Vermiform appendix (tissue), 1 donor: ENCODE results near the gene UNC45A.

DNA sequence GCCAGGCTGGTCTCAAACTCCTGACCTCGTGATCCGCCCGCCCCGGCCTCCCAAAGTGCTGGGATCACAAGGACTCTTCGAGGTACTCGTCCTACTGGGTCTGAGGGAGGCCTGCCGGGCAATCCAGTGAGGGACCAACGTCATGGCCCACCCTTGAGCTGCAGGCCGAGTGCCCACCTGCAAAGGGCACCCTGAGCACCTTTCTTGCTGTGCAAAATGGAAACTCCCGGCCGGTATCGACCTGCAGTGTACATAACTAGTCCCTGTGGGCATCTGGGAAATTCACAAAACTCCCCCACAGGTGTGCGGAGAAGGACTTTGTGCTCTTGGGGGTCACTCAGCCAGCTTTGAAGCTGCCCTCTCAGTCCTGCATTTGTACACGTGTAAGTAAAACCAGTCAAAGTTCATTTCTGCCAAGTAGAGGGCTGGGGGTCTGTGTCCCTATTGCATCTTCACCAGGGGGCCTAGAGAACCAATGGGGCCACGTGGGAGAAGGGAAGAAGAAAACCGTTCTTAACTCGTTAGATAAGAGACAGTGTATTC is 2.0 kb downstream of the ZNF710 start:
- PRO-cap: no peak

- PRO-cap: no peak
These were observed 3.0 kb downstream of the ZNF710 start for GRCh38 chr15:90004142-90004576.

GRCh38 chr15:90025724-90026361 is 24.7 kb downstream of the ZNF710 start:
- PRO-cap: no peak

- PRO-cap: no peak
These were observed 2.3 kb upstream of the IDH2 start for GRCh38 chr15:90104410-90105118.

- PRO-cap: no peak
These were observed 24.4 kb upstream of the IDH2 start for GRCh38 chr15:90126588-90127134.

GRCh38 chr15:90154929-90155546 is 46.1 kb upstream of the SEMA4B start:
- PRO-cap: no peak

DNA sequence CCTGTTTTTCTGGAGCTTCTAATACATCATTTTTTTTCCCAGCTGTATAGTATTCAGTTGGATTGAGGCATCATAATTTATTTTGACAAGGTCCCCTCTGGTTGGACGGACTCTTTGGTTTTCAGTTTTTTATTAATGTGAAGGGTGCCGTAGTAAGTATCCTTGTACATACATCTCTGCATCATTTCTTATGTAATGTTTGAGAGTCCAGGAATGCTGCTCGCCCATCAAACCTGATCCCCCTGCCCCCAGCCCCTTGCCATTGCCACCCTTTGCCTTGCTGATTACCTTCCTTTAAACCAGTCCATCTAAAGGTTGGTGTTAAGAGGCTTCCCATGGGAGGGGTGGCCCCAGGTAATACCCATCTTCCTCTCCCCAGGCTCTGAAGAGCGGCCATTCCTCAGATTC is 15.9 kb downstream of the SEMA4B start:
- PRO-cap: no peak

- PRO-cap: unidirectional peak, minus-strand start at chr15:90228204
These were observed 5.8 kb downstream of the CIB1 start for GRCh38 chr15:90227948-90228359.

DNA sequence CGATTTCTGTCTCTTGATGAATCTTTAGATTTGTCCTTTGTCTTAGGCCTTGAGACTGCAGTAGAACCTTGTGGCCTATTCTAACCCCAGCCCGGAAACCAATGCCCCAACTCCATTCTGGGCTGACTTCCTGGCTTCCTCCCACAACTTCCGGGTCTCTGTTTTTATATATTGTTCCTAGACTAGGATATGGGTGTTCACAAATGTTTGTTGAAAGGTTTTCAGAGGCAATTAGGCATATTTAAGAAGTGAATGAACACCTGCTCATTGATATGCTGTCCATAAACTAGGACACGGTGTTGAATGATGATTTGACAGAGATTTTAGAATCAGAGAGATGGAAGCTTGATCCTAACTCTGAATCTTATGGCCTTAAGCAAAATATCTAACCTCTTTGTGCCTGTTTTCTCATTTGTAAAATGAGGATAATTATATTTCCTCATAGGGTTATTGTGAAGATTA is 11.0 kb upstream of the IQGAP1 start:
- PRO-cap: no peak

- PRO-cap: no peak
These were observed 42.9 kb upstream of the CRTC3 start for GRCh38 chr15:90486764-90487234.

GRCh38 chr15:90539675-90540420 is 10.1 kb downstream of the CRTC3 start:
- PRO-cap: bidirectional peak, plus-strand start at chr15:90540098, minus-strand start at chr15:90539841

GRCh38 chr15:90558116-90558576 is 28.4 kb downstream of the CRTC3 start:
- PRO-cap: no peak

DNA sequence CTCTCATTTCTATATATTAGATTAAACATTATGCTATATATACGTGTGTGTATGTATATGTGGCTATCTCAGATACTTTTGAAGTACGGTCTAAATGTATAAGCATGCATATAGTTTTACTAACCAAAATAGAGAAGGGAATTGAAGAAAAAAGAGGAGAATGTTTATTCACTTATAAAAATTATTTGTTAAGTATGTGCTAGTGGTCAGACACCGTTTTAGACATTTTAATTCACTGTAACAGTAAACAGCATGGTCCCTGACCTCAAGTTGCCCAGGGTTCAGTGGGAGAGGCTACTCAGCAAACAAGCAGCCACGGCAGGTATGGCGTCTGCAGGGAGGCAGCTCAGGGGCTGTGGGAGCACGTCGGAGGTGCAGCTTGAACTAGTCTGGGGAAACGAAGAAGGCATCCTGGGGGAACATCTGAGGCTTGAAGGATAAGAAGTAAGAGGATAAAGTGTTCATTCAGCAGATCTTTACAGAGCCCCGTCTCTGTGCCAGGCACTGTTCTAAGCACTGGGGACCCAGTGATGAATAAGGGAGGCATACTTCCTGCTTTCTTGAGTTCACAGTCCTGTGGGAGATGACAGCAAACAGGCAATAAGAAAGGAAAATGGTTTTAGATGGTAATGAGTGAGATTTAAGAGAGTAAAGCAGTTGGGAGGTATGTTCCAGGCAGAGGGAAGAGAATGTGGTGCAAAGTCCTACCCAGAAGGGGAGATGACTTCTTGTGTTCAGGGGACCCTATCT is 66.1 kb downstream of the CRTC3 start:
- PRO-cap: no peak

GRCh38 chr15:90819773-90820497 is 48.5 kb upstream of the FURIN start:
- PRO-cap: unidirectional peak, minus-strand start at chr15:90820108

DNA sequence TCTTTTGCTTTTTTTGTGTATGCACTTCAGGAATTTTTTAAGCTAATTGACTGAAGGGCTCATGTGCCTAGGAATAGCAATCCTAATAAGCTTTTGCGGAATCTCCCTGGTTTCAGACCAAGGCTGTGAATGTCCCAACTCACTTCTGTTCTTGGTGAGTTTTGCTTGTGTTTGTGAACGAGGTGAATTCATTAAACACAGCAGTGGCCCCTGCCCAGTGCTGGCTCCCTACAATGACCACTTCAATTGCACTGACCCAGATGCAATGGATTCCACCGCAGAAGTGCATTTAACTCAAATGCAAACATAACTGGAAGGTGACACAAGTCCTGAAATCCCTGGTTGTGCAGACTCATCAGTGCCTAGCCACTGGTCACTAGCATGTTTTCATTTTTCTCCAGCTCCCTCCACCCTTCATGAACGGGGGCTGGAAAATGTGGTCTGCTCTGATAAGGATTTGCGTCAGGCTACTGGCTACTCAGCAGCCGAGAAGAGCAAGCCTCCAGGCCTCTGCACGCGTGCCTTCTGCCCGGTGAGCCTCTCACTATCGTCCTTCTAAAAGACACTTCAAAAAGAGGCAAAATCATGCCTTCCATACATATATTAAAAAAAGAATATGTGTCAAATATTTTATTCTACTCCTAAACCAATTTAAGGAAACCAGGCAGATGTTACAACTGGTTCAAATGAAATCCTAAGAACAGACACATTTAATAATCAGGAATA is 27.5 kb upstream of the FURIN start:
- PRO-cap: no peak

GRCh38 chr15:90852659-90853033 is 15.7 kb upstream of the FURIN start:
- PRO-cap: no peak

GRCh38 chr15:90872141-90872605 is 3.8 kb downstream of the FURIN start:
- PRO-cap: bidirectional peak, plus-strand start at chr15:90872184, minus-strand start at chr15:90872073; unidirectional peak, minus-strand start at chr15:90872436; unidirectional peak, minus-strand start at chr15:90872500

DNA sequence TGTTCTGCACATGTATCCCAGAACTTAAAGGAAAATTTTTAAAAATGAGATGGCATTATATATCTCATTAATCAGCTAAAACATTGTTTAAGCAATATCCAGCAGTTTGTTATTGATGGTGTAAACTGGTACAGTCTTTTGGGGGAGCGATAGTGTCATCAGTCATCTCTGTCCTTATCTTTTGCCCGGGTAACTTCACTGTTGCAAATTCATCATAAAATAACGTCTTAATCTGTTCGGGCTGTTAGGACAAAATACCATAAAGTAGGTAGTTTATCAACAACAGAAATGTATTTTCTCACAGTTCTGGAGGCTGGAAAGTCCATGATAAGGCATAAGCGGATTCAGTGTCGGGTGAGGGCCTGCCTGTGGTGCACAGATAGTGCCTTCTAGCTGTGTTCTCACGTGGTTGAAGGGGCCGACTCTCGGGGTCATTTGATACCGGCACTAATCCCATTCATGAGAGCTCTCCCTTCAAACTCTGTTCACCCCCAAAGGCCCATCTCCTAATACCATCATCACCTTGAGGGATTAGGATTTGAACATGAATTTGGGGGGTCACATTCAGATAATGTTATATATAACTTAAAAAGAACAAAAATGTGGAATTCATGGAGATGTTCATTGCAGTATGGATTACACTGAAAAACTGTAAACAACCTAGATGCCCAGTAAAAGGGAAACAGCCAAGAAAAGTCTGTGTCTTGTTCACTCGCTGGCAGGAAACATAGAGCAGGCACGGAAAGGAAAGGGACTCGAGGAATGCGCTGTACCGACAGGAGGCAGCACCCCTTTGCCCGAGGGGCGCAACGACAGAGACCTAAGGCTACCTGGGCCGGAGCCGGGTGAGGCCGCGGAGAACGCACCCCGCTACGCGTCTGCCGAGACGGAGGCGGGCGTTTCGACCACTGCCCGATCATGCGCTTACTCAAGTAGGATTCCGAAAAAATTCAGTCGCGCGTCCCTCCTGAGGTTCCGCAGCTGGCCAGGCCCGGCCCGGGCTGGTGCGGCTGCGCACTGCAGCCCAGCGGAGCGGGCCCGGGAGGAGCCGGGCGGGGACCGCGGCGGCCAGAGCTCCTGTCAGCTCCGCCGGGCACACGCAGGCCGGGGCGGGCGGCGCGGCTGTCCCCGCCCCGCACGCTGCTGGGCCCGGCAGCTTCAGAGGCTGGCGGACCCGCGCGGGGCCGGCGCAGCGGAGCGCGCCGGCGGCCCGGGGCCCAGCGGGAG is 1.1 kb upstream of the MAN2A2 start:
- PRO-cap: unidirectional peak, plus-strand start at position 750 of the sequence; bidirectional peak, plus-strand start at position 1,161 of the sequence, minus-strand start at position 1,003 of the sequence

DNA sequence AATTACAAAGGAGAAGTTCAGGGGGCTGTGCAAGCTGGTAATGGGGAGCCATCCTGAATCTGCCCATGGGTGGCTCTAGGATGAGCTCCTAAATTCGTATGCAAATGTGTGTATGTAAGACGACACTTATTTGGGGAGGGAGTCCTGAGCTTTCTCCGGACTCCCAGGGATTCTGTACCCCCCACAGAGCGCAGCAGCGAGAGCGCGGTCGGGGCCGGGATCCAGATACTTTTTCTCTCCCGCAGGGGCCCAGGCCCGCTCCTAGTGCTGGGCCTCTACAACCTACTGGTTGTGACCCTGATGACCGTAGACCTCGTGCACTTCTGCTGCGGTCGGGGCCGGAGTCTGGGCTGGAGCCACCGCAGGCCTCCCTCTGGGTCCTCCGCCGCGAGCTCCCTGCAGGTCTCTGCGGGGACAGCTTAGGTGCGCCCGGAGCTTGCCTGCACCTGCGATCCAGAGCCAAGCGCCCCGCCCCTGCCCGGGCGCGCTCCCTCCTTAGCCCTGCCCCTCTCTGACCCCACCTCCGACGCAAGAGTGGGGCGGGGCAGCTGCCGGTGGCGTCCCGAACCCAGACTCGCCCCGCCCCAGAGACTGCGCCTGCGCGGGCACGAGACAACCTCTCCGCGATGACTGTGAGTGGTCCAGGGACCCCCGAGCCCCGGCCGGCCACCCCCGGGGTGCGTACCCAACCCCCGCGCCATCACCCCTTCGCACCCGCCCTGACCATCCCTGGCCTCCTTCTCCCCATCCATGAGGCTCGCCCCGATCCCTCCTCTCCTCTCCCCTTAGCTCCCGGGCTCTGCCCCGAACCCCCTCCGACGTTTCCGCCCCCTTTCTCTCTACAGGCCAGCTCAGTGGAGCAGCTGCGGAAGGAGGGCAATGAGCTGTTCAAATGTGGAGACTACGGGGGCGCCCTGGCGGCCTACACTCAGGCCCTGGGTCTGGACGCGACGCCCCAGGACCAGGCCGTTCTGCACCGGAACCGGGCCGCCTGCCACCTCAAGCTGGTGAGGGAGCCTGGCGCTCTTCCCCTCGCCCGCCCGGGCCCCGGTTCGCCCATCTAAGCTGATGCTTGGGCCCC is at the start of gene UNC45A:
TSS of gene UNC45A (plus strand) at position 587 of the 1,081 bp plus-strand sequence.
- PRO-cap: bidirectional peak, plus-strand start at position 587 of the sequence, minus-strand start at position 408 of the sequence; bidirectional peak, plus-strand start at position 931 of the sequence, minus-strand start at position 841 of the sequence

- PRO-cap: no peak
These were observed 4.4 kb downstream of the RCCD1 start for GRCh38 chr15:90958911-90959729.